ENCODE measurements around the genes MTHFD2L and CXCL9.

- PRO-cap, 4 experiments = no peak in any of the 4 experiments
- RAMPAGE, long total RNA, 4 experiments = no peak in any of the 4 experiments
Observed at GRCh38 chr4:73103974-73104628, 34.6 kb upstream of the COX18 start.

DNA sequence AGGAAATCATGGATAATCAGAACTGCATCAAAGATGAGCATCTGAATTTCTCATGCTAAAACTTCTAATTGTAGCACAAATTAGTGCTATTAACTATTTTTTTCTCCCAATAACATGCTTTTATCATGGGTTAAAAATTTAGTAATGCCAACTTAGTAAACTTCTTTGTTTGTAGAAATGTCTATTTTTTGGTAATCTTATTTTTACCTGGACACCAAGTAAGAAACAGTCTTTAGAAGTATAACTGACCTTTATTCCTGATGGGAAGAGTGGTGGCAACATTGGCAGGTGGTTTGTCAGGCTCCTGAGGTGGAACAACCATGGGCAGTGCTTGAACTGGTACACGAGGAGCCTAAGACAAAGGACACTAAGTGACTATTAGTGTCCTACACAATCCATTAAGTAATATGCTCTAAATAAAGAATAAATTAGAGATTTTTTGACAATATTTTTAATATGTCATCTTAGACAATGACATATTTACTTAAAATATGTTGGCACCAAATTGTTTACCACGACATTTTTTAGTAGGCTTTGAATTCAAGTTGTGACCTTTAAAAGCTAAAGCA lies 72.1 kb upstream of the COX18 start:
- PRO-cap, 4 experiments = no peak in any of the 4 experiments
- RAMPAGE, long total RNA, 4 experiments = start-site peak on the minus strand in 1 of 4 experiments, centred at position 328 of the sequence, 19 reads per replicate

DNA sequence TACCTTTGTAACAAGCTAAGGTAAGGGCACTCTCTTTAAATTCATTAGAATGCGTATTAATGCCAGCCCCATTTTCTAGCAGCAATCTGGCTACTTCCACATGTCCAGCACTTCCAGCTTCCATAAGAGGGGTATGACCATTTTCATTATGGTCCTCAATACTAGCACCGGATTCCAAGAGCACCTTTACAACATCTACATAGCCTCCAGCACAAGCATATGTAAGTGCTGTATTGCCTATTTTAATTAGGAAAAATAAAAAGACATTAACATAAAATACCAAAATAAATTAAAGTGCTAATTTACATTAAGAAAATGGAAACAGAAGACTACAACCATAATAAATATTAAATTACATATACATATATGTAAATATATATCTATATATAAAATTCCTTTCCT lies 84.4 kb upstream of the COX18 start:
- PRO-cap, 4 experiments = no peak in any of the 4 experiments
- RAMPAGE, long total RNA, 4 experiments = no peak in any of the 4 experiments

DNA sequence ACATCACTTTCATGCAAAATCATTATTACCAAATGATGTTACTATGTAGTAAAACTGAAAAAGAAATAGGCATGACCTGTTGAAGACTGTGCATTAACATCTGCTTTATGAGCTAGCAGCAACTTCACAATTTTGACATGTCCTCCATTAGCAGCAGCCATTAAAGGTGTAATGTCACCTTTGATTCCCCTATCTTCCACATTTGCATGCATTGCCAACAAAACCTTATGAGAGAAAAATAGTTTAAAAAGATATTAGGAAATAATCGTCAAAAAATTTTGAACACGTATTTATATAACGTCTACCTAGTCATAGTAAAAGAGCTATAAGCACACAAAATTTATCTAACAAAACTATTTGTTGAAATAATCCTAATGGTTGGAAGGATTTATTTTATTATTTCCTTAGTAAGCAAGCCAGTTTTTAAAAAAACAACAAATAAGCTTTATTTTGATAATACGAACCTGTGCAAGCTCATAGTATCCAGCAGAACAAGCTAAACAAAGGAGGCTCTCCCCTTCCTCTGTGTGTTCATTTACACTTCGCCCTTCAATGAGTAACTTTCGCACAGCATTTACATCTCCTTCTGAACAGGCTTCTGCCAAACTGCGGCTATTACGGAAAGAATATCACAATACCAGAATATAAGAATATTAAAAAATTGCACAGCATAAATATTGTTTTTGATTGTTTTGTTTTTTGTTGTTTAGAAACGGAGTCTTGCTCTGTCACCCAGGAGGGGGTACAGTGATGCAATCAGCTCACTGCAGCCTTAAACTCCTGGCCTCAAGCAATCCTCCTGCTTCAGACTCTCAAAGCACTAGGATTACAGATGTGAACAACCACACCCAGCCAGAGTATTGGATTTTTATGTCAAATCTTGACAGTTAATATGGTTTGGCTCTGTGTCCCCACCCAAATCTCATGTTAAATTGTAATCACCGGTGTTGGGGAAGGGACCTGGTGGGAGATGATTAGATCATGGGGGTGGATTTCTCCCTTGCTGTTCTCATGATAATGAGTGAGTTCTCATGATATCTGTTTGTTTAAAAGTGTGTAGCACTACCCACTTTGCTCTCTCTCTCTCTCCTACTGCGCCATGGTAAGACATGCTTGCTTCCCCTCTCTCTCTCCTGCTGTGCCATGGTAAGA lies 86.4 kb upstream of the COX18 start:
- PRO-cap, 4 experiments = no peak in any of the 4 experiments
- RAMPAGE, long total RNA, 4 experiments = no peak in any of the 4 experiments

GRCh38 chr4:73160995-73161586 lies 91.6 kb upstream of the COX18 start:
- PRO-cap, 4 experiments = no peak in any of the 4 experiments
- RAMPAGE, long total RNA, 4 experiments = no peak in any of the 4 experiments

DNA sequence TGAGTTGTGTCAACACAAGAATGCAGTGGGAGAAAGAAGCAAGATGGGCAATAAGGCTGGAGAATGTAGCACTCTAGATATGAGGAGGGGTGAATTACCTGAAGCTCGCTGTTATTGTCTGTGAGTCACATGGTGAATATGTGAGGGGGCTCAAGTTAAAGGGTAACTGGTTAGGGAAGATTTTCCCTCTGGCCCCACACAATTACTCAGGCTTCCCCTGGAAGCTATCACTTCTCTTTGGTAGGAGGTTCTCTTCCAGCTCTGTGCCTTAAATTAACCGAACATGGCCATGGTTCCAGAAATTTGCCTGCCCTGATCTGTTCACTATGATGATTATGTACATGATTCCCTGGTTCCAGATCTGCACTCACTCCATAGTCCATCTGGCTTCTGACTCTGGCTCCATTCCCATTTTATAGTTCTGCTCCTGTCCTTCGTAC lies 16.2 kb upstream of the ANKRD17 start:
- PRO-cap, 4 experiments = no peak in any of the 4 experiments
- RAMPAGE, long total RNA, 4 experiments = no peak in any of the 4 experiments

- PRO-cap, 4 experiments = no peak in any of the 4 experiments
- RAMPAGE, long total RNA, 4 experiments = no peak in any of the 4 experiments
Observed at GRCh38 chr4:73375145-73375846, 28.8 kb upstream of the ALB start.

GRCh38 chr4:73409099-73409516 lies 5.0 kb downstream of the ALB start:
- PRO-cap, 4 experiments = no peak in any of the 4 experiments
- RAMPAGE, long total RNA, 4 experiments = no peak in any of the 4 experiments

DNA sequence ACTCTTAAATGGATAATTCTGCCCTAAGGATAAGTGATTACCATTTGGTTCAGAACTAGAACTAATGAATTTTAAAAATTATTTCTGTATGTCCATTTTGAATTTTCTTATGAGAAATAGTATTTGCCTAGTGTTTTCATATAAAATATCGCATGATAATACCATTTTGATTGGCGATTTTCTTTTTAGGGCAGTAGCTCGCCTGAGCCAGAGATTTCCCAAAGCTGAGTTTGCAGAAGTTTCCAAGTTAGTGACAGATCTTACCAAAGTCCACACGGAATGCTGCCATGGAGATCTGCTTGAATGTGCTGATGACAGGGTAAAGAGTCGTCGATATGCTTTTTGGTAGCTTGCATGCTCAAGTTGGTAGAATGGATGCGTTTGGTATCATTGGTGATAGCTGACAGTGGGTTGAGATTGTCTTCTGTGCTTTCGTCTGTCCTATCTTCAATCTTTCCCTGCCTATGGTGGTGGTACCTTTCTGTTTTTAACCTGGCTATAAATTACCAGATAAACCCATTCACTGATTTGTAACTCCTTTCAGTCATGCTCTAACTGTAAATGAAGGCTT lies 7.8 kb downstream of the ALB start:
- PRO-cap, 4 experiments = no peak in any of the 4 experiments
- RAMPAGE, long total RNA, 4 experiments = no peak in any of the 4 experiments

DNA sequence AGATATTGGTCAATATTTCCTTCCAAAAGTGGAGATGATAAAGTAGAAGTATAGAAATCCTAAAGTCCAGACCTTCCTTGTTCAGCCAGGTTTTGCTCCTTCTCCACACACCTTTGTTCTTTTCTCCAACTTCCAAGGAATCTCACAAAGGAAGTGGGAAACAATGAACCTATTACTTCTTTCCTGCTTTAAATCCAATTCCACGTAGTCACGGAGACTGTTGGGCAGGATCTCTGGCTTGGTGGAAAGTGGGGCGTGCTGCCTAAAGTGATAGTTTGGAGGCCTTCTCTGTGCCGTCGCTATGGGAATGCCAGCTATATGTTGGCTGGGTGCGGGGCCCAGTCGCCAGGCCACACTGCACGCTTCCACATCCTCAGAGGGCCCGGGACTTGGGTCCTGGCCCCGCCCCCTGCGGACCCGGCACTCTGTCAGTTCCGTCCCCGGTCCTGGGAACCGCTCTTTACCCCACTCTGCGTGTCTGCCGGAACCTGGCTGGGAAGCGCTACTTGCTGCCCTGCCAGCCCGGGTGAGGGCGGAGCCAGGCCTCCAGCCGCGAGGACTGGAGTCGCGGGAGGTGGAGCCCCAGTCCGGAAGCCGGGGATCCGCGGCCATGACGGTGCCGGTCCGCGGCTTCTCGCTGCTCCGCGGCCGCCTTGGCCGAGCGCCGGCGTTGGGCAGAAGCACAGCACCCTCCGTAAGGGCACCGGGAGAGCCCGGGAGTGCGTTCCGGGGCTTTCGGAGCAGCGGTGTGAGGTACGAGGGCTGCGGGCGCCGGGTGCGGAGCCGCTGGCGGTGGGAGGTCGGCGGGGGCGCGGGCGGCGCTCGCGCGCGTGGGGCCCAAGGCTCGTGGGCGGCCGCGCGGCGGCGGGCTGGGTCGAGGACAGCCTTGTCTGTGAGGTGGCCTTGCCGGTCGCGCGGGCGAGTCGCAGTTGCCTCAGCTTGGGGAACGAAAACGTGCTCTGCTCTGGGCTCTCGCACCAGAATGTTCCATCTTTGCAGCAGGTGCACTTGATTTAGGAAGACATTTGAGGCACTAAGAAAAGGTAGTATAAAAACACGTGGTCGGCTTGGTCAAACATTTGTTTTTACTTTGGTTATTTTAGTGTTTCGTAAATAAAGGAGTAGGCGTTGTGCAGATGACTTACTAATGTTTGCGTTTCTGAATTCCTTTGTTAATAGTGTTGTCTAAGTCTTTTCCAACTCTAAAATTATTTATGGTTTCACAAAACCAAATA lies at the start of gene MTHFD2L:
TSS of gene MTHFD2L (plus strand) at position 590 of the 1,235 bp plus-strand sequence.
- PRO-cap, 4 experiments = peak in 4 of 4 experiments; most common plus-strand start position 590 of the sequence (in 3); most common minus-strand start position 391 of the sequence (in 3)
- RAMPAGE, long total RNA, 4 experiments = start-site peak on the plus strand in 3 of 4 experiments, centred at positions 600 to 631 of the sequence, 93 to 248 reads per replicate

DNA sequence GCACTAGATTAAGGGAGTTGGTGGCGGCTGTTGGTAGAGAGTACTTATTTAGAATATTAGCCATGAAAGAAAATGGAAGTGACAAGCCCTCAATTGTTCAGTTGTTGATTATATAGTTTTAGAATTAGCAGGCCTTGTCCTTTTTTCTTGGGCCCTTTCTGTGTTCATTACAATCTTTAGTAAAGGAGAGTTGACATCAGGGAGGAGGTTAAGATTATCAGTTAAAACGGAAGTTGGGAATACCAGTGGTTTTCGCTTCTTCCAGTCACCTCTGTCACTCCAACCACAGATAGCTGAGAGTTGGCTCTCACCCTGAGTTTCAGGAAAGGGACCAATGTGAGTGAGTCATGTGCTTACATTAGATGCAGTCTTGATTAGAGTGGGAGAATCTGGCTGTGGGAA lies 29.7 kb downstream of the EREG start:
- PRO-cap, 4 experiments = no peak in any of the 4 experiments
- RAMPAGE, long total RNA, 4 experiments = no peak in any of the 4 experiments

GRCh38 chr4:74433475-74433973 lies 11.4 kb upstream of the AREG start:
- PRO-cap, 4 experiments = no peak in any of the 4 experiments
- RAMPAGE, long total RNA, 4 experiments = no peak in any of the 4 experiments

DNA sequence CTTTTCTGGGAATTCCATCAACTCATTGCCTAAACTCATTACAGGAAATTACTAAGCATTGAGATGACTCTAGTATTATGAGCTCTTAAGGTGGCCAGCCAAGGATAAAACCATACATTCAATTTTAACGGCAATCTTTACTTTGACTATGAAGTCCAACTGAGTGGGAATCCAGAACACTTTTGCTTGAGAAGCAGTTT lies 94.6 kb downstream of the AREG start:
- PRO-cap, 4 experiments = no peak in any of the 4 experiments
- RAMPAGE, long total RNA, 4 experiments = no peak in any of the 4 experiments

GRCh38 chr4:74667846-74668397 lies 126.4 kb downstream of the BTC start:
- PRO-cap, 4 experiments = no peak in any of the 4 experiments
- RAMPAGE, long total RNA, 4 experiments = no peak in any of the 4 experiments

DNA sequence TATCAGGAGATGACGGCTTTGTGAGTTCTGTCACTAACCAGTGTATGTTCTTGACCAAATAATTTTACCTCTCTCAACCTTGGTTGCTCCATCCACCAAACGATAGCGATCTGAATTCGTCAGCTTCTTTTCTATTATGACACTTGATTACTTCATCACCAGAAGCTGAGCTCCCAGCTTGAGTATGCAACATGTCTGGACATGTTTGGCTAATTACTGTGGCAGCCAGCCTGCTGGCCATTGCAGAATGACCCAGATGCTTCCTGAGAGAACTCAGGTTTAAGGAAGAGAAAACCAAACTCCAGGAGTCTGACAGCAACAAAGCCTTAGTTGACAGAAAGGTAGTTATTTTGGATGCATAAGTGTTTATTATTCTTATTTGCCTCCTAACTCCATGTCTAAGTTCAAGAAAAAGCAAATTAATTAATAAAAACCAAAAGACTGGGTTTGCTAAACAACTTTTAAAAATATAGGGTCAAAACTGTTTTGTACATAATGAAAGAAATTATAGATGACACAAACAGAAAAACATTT lies 46.4 kb upstream of the PARM1 start:
- PRO-cap, 4 experiments = no peak in any of the 4 experiments
- RAMPAGE, long total RNA, 4 experiments = no peak in any of the 4 experiments

- PRO-cap, 4 experiments = no peak in any of the 4 experiments
- RAMPAGE, long total RNA, 4 experiments = no peak in any of the 4 experiments
Observed at GRCh38 chr4:74948245-74948826, 15.4 kb downstream of the PARM1 start.

DNA sequence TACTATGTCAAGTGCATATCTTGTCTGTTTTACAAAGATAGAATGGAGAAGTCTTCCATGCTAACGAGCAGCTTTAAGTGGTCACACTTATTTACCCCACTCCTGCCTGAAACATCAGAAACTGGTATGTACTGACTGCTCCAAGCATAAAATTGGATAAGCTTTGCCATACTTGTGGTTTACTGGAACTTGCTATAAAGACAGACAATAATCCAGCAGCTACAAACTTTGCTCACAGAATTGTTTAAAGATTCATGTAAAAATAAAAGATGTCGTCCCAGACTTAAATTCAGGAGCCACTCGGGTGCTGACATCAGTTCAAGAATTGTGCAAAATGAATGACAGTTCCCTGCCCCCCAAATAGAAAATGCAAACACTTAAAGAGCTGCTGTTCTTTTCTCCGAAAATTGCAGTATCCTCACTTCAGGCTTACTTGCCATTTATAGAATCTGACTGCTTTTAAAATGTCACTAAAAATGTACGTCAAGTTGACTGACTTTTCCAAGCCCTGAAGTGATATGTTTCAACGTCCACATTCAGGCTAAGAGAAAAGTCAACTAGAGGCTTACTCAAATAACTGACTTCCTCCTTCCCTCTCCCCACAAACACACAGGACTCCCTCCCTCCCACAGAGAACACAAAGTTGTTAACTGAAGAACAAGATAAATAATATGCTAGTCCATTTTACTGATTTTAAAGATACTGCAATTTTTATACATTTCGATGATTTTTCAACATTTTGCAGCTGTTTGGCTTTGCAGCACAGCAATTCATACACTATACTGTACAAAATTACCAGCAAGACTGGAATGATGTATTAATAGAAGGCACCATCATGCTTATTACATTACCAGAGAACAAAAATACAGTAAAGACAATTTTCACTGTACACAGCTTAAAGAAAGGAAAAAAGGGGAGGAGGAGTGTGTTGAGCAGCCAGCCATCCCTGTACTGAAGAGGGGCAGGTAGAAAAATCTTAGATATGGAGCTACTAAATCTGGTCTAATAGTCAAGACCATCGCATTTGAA lies 13.7 kb upstream of the CDKL2 start:
- PRO-cap, 4 experiments = no peak in any of the 4 experiments
- RAMPAGE, long total RNA, 4 experiments = no peak in any of the 4 experiments

DNA sequence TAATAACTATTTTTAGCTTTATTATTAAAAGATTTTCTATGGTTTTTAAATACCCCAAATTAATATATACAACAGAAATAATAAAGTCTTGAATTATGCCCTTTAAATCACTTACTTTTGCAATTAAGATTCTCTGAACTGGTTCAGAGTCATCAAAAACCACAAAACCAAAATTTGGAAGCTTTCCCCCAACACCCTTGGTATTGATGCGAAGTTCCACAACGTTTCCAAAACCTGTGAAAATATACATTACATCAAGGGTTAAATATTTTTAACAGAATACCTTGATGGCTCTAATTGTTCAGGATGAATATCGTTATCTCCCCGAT lies 15.9 kb upstream of the CDKL2 start:
- PRO-cap, 4 experiments = no peak in any of the 4 experiments
- RAMPAGE, long total RNA, 4 experiments = no peak in any of the 4 experiments

GRCh38 chr4:76007241-76007570 lies at the start of gene CXCL9:
Gene CXCL9 (minus strand): TSS chr4:76007509.
- PRO-cap, 4 experiments = no peak in any of the 4 experiments
- RAMPAGE, long total RNA, 4 experiments = start-site peak on the minus strand in 1 of 4 experiments, at chr4:76007485-76007518 at its widest, 7 reads per replicate

GRCh38 chr4:76160672-76161320 lies 12.6 kb upstream of the NUP54 start:
- PRO-cap, 4 experiments = no peak in any of the 4 experiments
- RAMPAGE, long total RNA, 4 experiments = no peak in any of the 4 experiments